Skin of body (tissue), 2 donors: ENCODE results near the genes SERP1, SIAH2 and RAP2B.

GRCh38 chr3:150469455-150470186 lies 61.5 kb downstream of the TSC22D2 start:
- RAMPAGE, long total RNA: no peak

DNA sequence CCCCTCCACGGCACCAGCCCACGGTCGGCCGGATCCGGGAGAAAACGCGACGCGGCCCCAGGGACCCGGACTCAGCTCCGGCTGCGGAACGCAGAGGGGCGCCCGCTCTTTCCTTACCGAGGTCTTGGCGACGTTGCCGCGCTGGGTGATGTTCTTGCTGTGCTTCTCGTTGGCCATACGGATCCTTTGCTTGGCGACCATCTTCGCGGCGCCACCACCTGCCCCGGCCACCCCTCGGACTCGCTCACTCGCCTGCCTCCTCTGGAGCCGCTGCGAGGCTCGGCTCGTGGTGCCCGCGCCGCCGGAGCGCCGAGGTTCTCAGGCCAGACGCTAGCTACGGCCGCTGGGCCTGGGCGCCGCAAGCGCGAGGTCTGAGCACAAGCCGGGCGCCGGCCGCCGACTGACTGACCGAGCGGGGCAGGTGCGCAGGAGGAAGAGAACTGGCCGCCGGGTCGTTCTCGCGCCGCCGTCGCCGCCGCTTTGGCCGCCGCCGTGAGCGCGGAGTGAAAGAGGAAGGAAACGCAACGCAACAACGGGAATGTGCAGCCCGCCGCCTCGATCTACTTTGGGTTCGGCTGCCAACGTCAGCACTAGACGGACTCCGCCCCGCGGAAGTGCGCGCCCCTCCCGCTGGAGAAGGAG lies at the start of gene SERP1:
SERP1 (minus strand) TSS at position 562 of the 642 bp plus-strand sequence.
- RAMPAGE, long total RNA: no peak

- RAMPAGE, long total RNA: no peak
Observed at GRCh38 chr3:150552148-150552596, 5.6 kb downstream of the EIF2A start.

GRCh38 chr3:150729142-150729615 lies 25.5 kb upstream of the ERICH6 start:
- RAMPAGE, long total RNA: no peak

GRCh38 chr3:150743500-150744569 lies 19.1 kb downstream of the SIAH2 start:
- RAMPAGE, long total RNA: no peak

DNA sequence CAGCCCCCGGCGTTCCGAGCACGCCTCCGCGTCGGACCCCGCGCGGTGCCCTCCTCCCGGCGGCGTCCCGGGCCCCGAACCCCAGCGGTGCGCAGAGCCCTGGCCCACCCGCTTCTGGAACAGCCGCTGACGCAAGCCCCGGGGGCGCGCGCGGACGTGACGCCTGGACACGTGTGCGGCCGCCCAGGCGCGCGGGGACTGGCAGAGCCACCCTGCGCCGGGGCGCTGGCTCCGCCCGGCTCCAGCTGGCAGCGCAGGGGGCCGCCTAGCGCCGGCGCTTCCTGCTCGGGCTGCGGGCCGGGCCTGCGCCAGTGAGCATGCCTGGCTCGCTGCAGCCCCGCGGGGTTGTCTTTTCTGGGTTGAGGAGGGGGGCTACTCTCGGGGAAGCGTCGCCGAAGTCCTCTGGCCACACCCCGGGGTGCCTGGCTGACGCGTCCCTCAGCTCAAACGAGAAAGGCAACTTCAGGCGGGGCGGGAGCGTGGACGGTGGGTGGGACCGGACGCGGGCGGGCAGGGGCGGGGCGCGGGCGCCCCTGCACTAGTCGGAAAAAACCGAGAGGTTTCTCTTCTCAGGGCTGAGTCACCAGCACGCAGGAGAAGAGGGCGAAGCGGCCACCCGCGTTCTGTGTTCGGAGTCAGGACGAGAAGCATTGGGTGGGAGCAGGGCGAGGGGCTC lies at the start of gene SIAH2:
SIAH2 (minus strand) TSS at position 137 of the 676 bp plus-strand sequence.
- RAMPAGE, long total RNA: no peak

DNA sequence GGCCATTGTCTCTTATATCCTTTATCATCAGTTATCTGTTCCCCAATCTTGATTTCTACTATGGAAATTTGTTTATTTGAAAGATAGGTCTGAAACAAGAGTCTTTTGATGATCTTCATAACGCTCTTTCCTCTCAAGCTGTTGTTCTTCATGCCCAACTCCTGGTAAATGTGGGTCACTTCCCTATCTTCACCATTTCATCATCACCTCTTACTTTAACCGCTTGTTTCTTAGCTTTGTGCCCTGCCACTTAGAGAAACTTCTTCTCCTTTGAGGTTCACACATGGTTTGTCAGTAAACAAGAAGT lies 16.8 kb upstream of the P2RY13 start:
- RAMPAGE, long total RNA: no peak

DNA sequence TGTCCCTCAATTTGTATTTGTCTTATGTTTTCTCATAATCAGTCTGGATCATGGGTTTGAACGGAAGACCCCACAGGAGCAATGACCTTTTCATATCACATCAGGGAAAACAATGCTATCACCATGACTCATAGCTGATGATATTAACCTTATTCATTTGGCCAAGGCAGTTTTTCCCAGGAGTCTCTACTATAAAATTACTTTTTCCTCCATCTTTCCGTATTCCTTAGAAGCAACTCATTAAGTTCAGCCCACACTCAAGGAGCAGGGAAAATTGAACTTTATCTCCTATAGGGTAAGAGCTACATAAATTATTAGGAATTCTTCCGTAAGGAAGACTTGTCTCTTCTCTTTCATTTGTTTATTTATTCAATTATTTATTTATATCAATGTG lies 32.8 kb downstream of the AADACL2 start:
- RAMPAGE, long total RNA: no peak

DNA sequence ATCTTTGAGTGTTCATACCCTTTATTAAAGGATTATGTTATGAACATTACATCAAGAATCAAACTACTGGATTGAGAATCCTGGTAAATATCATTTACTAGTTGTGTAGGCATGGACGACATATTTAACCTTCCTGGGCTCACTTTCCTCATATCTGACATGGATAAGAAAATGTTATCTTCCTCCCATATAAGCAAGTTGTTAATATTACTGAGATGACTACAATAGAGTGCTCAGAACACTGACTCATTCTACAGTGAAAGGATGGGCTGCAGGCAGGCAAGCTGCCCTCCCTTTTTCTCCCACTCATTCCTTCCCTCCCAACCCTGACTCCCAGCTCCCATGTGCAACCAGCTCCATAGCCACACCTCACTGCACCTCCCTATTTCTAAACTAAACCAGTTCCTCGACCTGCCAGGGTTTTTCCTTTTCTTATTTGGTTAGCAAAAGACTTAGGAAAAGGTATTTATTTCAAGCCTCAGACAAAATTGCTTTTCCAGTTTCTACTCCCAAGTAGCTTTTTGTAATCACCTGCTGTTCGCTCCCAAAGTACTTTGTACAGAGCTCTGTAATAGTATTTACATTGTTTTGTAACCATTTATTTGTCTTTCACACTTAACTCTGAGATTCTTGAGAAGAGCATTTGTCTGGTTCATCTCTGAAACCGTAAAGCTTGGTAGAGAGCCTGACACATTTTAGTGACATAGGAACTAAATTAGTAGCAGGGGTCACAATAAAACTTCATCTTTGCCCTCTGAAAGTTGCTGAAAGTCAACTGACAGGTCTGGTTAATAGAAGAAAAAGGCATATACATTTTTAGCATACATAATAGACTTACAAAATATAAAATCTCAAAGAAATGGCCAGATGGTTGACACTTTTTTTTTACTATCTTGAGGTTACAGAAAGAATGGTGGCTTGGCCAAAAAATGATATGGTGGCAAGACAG lies 2.2 kb downstream of the AADAC start:
- RAMPAGE, long total RNA: no peak

GRCh38 chr3:151839054-151839253 lies 25.0 kb downstream of the AADAC start:
- RAMPAGE, long total RNA: no peak

GRCh38 chr3:151927944-151928423 lies 54.5 kb downstream of the SUCNR1 start:
- RAMPAGE, long total RNA: no peak

GRCh38 chr3:152196783-152197139 lies 72.0 kb upstream of the MBNL1 start:
- RAMPAGE, long total RNA: no peak

DNA sequence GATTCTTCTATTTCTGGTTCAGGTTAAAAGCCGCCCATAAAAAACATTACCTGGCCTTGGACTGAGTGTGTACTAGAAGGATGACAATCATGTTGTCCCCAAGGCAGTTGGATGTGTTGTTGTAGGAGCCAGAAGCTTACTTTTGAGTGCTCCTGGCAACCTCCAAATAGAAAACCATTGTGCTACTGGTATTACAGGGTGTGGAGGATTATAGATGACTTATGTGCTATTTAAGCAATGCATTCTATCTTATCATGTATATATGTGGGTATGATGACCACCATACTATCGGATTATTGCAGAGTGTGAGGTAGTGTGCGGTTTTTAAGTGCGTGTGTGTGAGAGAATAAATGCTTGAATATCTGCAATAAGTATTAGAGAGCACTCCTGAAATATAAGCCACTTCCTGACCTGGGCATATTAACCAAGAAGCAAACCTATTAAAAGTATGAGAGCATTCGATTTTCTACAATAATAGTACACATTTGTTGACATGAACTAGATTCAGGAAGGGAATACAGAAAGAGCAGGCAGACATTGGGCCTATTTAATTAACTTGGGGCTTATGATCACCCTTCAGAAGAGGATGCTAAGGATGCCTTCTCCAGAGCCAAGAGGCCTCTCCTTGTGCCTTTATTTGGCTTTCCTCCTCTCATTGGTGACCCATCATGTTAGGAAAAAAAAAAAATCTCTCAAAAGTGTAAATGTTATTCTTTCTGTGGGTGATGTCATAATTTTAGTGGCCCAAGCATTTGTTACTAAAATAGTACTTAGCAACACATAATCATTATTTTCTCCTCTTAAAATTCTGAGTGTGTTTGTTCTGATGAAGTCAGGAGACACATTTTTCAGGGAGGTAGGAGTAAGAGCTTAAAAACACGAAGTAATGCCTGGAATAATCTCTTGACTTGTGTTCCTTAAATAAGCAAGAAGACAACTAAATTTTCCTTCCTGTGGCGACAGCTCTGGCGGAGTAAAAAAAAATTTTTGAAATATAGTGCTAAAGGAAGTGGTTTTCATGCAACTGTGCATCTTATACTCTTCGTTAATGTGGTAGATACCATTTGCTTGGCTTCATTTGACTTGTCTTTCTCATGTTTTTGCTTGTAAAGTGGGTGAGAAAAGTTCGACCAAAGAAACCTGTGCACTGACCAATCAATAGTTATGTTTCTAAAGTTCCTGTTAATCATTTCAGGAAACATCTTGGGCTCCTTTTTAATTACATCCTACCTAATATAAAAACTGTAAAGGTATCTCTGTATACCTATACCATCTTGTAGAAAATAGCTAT lies 11.5 kb upstream of the MBNL1 start:
- RAMPAGE, long total RNA: no peak

- RAMPAGE, long total RNA: no peak
Observed at GRCh38 chr3:152272611-152273404, 4.1 kb downstream of the MBNL1 start.

DNA sequence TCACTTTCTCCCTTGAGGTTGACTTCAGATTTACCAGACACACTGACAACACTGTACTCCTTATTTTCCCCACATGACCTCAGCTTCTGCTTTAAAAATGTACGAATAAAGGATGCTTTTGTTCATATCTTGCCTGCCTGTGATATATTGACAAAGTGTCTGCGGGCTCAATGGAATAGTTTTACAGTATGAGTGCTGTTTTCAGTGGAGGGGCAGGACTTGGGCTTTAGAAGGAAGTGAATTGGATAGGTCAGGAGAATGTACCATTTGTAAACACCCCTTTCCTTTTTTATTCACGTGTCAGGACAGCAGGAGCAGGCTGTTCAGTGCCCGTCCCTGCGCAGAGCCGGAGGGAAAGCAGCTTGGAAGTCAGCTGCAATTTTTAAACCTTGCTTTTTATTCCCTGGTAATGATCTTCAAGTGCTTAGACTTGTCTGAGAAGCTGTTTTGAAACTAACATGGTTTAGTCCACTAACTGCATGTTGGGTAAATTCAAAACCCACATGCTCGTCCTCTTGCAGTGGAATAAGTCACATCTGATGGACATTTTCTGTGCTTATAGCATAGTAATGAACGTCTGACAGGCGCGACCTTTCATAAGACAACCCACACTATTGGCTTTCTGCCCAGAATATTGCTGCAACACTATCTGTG lies 29.9 kb downstream of the MBNL1 start:
- RAMPAGE, long total RNA: no peak

- RAMPAGE, long total RNA: no peak
Observed at GRCh38 chr3:152356978-152358092, 88.6 kb downstream of the MBNL1 start.

GRCh38 chr3:152402944-152404077 lies 134.6 kb downstream of the MBNL1 start:
- RAMPAGE, long total RNA: no peak

DNA sequence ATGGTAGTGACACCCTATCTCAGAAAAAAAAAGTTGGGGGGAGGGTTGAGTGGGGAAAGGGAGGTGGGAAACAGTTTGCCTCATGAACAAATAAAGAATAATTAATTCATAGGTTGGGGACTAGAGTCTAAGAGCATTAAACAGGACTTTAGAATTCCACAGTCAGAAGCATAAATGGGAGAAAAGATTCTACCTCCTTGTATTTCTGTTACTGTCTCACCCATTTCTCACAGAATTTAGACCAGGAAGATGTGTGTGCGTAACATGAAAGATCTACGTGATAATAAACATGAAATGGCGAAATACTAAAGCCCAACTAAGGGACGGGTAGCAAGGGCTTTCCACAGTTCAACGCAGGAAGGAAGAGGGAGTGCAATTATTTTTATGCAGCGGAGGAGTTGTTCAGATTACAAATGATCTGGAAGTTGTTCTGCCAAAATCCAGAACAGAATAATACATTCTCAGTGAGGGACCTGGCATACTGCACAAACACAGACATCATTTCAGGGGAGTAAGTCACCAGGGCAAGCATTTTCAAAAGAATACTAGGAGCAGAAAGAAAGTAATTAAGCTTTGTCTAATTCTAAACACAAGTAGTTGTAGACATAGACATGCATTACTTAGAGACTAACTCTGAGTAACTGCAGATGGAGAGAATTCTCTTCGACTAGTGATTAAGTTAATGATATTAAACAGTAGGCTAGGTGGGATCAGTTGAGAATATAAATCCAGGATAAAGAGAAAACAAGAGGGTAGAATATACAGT lies 133.7 kb upstream of the RAP2B start:
- RAMPAGE, long total RNA: no peak

DNA sequence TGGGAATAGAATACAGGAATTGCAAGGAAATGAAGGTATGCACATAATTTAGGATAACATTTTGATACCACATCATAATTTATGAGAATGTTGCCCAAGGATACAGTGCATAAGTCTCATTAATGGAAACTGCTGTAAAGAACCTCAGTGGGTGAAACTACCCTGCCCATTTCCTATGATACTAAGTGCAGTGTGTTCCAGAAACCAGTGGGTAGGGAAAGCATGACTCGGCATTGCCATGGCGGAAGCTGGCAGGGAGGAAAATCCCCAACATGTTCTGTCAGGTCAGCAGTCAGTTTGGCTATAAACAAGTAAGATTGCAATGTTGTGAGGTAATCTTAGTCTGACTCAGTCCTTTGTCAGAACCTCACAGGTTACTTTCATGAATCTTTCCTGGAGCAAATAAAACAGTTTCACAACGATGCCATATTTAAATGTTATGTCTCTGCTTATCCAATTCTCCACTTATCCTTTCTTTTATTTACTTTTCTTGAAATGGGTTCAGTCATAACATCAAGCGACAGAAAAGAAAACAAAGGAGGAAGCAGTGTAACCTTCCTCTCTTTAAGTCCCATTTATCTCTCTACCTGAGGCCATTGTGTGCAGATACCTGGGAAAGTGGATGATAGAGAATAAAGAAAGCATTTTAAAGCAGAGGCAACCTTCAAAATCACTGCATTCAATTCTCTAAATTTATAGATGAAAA lies 23.3 kb upstream of the RAP2B start:
- RAMPAGE, long total RNA: no peak

GRCh38 chr3:153162134-153163064 lies at the start of gene RAP2B:
RAP2B (plus strand) TSS chr3:153162226.
- RAMPAGE, long total RNA: no peak